Esophagus squamous epithelium (tissue), 4 donors: ENCODE results near the genes ZNF416, ZNF274 and ZNF324B.

DNA sequence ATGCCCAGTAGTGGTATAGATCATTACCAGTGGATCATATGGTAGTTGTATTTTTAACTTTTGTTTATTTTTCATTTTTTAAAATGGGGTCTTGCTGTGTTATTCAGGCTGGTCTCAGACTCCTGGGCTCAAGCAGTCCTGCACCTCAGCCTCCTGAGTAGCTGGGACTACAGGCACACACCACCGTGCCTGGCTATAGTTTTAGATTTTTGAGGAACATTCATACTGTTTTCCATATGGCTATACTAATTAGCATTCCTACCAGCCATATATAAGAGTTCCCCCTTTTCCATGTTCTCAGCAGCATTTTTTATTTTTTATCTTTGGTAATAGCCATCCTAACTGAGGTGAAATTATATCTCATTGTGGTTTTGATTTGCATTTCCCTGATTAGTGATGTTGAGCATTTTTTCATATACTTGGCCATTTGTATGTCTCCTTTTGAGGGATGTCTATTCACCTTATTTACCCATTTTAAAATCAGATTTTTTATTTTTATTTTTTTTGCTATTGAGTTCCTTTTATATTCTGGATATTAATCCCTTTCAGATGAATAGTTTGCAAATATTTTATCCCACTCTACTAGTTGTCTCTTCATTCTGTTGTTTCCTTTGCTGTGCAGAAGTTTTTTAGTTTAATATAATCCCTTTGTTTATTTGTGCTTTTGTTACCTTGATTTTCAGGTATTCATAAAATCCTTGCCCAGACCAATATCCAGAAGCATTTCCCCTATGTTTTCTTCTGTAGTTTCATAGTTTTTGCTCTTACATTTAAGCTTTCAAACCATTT is 14.0 kb downstream of the ZNF460 start:
- PRO-cap: no peak
- RAMPAGE, long total RNA, 4 experiments: no peak in any of the 4 experiments

- PRO-cap: no peak
- RAMPAGE, long total RNA, 4 experiments: no peak in any of the 4 experiments
Observed at GRCh38 chr19:57306475-57307249, 13.6 kb upstream of the ZNF543 start.

DNA sequence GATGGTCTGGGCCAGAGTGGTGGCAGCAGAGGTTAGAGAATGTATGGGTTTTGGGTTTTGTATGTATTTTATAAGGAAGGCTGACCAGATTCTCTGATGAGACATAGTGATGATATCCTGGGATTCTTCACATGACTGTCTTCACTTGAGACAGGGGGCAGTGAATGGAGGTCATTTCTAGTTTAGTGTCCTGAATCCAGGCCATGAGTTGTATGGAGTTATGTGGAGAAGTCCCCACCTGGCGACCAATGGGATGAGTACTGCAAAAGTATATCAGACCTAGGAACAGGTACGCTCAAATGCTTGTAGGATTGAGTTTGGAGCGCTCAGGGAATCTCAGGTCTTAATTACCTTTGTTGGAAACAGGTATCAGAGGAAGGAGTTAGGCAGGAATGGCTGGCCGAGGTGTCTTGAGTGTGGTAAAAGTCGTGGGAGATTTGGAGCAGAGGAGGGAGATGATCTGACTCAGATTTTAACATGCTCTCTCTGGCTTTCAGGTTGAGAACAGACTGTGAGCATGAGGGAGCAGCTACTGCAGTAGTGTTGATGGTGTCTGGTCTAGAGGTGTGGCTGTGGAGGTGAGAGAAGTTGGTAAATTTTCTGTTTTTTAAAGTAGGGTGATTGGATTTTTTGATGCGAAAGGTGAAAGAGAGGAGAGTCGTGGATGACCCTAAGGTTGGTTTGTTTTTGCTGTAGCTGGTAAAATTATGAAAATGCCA is 1.2 kb downstream of the ZNF304 start:
- PRO-cap: no peak
- RAMPAGE, long total RNA, 4 experiments: no peak in any of the 4 experiments

- PRO-cap: no peak
- RAMPAGE, long total RNA, 4 experiments: no peak in any of the 4 experiments
Observed at GRCh38 chr19:57546545-57547548, 12.8 kb downstream of the ZNF550 start.

- PRO-cap: no peak
- RAMPAGE, long total RNA, 4 experiments: no peak in any of the 4 experiments
Observed at GRCh38 chr19:57558781-57559455, 745 bp downstream of the ZNF550 start.

- PRO-cap: bidirectional peak, plus-strand start at chr19:57579065, minus-strand start at chr19:57578908
- RAMPAGE, long total RNA, 4 experiments: start-site peak on the minus strand in 1 of 4 experiments, at chr19:57578903-57578925 at its widest, 5 reads per replicate
Observed at GRCh38 chr19:57577981-57579224, at the start of gene ZNF416. Gene ZNF416 (minus strand): TSS chr19:57578911.

GRCh38 chr19:57633811-57634560 is 1.0 kb downstream of the ZNF211 start:
- PRO-cap: no peak
- RAMPAGE, long total RNA, 4 experiments: no peak in any of the 4 experiments

GRCh38 chr19:57800694-57801216 is 14.0 kb downstream of the ZNF552 start:
- PRO-cap: no peak
- RAMPAGE, long total RNA, 4 experiments: no peak in any of the 4 experiments

DNA sequence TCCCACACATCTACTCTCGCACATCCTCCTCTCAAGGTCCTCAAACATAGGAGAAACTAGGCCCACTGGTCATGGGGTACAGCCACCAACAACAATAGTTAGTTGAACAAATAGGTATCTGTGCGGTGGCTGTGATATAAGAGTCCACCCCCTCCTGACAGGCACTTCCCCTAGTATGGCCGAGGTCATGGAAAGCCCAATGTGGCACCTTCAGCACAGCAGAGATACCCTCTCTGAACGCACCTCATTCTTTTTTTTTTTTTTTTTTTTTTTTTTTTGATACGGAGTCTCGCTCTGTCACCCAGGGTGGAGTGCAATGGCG is 1.3 kb downstream of the ZNF552 start:
- PRO-cap: no peak
- RAMPAGE, long total RNA, 4 experiments: no peak in any of the 4 experiments

- PRO-cap: no peak
- RAMPAGE, long total RNA, 4 experiments: no peak in any of the 4 experiments
Observed at GRCh38 chr19:57873830-57874474, 14.9 kb downstream of the ZNF814 start.

GRCh38 chr19:58118131-58118758 is 20.2 kb upstream of the ZSCAN18 start:
- PRO-cap: no peak
- RAMPAGE, long total RNA, 4 experiments: no peak in any of the 4 experiments

GRCh38 chr19:58182505-58183549 is at the start of gene ZNF274:
Gene ZNF274 (plus strand): TSS chr19:58183061.
- PRO-cap: bidirectional peak, plus-strand start at chr19:58183069, minus-strand start at chr19:58182883; bidirectional peak, plus-strand start at chr19:58183424, minus-strand start at chr19:58183296
- RAMPAGE, long total RNA, 4 experiments: start-site peak on the plus strand in 3 of 4 experiments, at chr19:58183042-58183427 at its widest, 18 to 71 reads per replicate

DNA sequence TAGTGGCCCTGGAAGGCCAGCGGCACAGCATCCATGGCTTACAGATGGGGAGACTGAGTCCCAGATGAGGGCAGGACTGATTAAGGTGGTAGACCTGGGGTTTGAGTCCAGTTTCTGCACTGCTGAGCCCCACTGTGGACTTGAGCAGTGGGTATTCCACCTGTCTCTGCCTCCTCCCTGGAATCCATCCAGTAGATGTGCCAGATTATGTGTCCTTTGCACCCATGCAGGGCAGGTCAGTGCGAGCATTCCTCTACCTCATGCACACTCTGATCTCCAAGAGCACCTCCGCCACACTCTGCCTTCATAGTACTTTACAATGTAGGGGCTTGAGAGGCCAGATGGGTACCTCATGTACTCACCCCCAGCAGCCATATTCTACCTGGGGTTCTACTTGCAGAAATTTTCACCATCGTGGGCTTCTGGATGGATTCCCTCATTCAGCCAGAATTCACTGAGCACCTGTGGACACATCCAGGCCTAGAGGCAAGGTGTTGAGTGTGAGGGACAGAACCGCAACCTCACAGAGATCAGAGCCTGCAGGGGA is 10.1 kb downstream of the ZSCAN22 start:
- PRO-cap: no peak
- RAMPAGE, long total RNA, 4 experiments: no peak in any of the 4 experiments

DNA sequence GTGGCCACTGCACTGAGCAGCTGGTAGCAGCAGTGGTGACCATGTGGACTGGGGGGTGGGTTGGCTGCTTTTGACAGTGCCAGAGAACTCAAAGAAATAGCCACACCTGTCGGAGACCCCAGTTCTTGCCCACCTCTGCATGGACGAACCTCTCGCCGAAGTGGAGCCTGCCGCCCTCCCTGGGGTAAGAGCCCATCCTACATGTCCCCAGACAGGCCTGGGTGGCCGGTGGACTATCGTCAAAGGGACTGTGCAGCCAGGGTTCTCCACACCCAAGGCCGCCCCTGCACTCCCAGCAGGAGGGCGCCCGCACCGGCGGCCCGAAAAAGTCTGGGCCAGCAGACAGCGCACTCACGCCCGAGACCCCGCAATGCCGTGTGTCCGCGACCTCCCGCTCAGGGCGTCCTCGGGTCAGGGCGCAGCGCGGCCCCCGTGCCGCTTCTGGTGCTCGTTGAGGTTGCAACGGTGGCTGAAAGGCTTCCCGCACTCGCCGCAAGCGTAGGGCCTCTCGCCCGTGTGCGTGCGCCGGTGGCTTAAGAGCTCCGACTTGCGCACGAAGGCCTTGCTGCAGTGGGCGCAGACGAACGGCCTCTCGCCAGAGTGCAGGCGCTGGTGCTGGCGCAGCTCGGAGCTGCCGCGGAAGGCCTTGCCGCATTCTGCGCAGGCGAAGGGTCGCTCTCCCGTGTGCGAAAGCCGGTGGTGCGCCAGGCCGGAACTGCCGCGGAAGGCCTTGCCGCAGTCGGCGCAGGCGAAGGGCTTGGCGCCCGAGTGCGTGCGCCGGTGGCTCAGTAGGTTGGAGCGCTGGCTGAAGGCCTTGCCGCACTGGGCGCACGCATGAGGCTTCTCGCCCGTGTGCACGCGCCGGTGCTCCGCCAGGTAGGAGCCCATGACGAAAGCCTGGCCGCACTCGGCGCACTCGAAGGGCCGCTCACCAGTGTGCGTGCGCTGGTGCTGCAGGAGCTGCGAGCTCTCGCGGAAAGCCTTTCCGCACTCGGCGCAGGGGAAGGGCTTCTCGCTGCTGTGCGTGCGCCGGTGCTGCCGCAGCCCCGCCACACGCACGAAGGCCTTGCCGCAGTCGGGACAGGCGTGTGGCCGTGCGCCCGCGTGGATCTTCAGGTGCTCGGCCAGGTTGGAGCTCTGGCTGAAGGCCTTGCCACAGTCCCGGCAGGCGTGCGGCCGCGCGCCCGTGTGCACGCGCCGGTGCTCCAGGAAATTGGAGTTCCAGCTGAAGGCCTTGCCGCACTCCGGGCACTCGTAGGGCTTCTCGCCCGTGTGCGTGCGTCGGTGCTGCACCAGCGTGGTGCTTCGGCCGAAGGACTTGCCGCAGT is 2.9 kb upstream of the A1BG start:
- PRO-cap: no peak
- RAMPAGE, long total RNA, 4 experiments: no peak in any of the 4 experiments

GRCh38 chr19:58400203-58400645 is 4.8 kb downstream of the RNF225 start:
- PRO-cap: no peak
- RAMPAGE, long total RNA, 4 experiments: no peak in any of the 4 experiments

GRCh38 chr19:58440330-58440569 is 297 bp upstream of the ZNF132 start:
- PRO-cap: bidirectional peak, plus-strand start at chr19:58440492, minus-strand start at chr19:58440153
- RAMPAGE, long total RNA, 4 experiments: no peak in any of the 4 experiments

- PRO-cap: bidirectional peak, plus-strand start at chr19:58451602, minus-strand start at chr19:58451475; unidirectional peak, plus-strand start at chr19:58451838
- RAMPAGE, long total RNA, 4 experiments: start-site peak on the plus strand in 2 of 4 experiments, at chr19:58451588-58451665 at its widest, 16 to 30 reads per replicate
Observed at GRCh38 chr19:58451131-58452364, at the start of gene ZNF324B. Gene ZNF324B (plus strand): TSS chr19:58451622.

GRCh38 chr19:58553753-58554771 is 843 bp downstream of the CHMP2A start:
- PRO-cap: unidirectional peak, plus-strand start at chr19:58554551
- RAMPAGE, long total RNA, 4 experiments: no peak in any of the 4 experiments

DNA sequence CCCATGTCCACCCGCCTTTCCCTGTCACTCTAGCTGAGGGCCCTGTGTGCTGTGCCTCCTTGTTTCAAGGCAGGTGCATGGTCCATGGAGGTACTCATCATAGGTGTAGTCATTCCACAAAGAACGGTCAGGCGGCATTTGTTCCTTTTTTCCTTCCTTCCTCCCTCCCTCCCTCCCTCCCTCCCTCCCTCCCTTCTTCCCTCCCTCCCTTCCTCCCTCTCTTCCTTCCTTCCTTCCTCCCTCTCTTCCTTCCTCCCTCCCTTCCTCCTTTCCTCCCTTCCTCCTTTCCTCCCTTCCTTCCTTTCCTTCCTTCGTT is 3.0 kb upstream of the MZF1 start:
- PRO-cap: no peak
- RAMPAGE, long total RNA, 4 experiments: no peak in any of the 4 experiments